Left common carotid artery plus branches (tissue), 1 donor: ENCODE measurements around a stretch of chr11.

- PRO-cap = no peak
Observed at GRCh38 chr11:69949306-69949812, 128.8 kb upstream of the ANO1 start.

GRCh38 chr11:69985580-69986738 is 92.2 kb upstream of the ANO1 start:
- PRO-cap = unidirectional peak, plus-strand start at chr11:69985722; bidirectional peak, plus-strand start at chr11:69986644, minus-strand start at chr11:69986511

DNA sequence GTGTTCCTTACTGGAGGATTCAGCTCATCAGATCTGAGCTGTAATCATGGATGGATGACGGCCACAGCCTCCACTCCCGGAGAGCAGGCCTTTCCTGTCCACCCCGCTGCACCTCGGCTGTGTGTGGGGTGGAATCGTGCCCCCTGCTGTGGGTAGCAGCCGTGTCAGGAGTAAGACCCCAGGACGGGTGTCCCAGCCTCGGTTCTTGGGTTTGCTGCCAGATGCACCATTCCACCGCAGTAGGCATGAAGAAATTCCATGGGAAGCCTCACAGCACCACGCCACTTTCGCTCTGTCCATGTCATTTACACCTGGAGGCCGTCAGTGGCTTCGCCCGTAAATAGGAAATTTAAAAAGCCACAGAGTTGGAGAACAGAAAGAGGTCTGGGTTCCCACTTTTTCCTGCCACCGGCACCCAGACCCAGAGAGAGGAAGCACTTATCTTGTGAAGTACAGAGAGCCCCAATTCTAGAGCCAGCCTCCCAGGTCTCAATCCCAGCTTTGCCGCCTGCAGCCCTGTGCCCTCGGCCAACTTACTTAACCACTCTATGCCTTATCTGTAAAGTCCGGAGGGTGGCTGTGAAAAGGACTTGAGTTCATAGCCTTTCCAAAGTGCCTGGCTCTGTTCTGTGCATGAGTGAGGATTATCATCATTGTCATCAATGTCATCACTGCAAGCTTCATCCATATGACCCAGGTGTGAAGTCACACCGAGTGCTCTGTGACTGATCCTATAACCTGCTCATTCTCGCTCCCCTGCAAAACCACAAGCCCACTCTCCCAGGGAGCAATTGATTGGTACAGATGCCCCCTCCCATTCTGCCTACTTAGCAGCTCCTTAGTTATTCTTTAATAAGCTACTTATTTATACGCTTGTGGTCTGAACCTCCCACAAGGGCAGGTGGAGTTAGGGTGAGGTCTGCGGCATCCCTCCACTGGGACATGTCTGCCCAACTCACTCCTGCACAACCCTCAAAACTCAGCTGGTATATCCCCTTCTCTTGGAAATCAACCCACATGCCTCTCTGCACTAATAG is 90.0 kb upstream of the ANO1 start:
- PRO-cap = no peak

- PRO-cap = no peak
Observed at GRCh38 chr11:69992829-69993312, 85.2 kb upstream of the ANO1 start.

DNA sequence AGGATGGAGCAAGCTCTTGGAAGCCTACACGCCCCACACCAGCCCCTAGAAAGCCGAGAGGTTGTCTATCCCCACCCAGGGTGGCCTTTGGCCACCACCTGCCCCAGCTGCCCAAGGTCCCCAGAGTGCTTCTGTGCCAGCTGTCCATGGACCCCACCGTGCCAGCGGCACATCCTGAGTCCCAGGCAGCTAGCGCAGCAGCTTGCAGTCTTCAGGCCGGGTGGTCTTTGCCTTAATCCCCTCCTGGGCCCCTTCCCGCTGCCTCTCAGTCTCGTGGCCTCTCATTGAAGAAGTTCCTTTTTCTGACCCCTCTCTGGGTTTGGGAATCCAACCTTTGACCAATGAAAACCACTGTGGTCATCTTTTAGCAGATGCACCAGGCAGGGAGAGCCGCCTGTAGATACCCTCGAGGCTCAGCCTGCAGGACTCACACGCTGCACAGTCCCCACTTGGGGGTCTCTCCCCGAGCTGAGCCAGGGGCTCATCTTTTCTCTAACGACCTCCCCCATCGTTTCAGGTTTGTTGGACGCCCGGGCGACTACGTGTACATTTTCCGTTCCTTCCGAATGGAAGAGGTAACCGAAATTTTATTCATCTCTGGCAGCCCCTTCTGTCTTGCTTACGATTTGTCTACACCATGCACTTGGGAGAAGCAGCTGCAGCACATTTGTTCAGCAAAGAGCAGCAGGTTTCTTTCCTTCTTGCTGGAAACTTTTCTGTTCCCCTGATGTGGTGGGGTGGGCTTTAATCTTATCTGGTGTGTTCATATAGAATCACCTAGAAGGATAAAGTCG is 40.1 kb upstream of the FADD start:
- PRO-cap = no peak

DNA sequence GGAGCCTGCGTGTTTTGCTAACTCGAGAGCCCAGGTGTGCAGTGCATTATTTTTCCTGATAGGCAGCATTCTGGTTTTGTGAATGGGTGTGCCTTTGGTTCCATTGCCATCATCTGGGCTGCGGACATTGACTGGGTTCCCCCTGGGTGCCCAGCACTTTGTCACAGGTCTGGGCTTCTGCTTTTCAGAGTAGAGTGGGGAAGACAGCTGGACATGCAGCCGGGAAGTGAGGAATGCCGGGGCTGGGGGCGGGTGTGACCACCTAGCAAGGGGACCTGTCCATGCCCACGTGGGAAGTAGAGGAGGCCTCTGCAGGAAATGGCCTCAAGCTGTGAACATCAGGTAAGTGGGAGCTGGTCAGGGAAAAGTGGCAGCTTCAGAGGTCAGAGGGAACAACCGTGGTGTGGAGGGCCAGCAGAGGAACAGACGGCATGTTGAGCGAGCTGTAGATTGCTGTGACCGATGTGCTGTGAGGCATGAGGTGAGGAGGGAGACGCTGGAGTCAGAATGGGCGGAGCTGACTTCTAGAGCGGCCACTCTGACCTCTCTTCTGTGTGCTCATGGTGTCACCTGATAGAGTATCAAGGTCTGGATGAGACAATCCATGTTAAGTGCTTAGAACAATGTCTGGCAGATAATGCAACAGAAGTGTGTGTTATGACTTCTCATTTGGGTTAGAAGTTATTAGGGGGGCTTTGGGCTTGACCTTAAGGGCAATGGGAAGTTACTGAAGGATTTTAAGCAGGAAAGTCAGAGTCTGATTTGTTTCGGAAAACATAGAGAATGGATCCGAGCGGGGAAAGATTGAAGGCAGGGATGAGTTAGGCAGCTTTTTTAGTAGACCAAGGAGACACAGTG is 42.4 kb downstream of the PPFIA1 start:
- PRO-cap = no peak

DNA sequence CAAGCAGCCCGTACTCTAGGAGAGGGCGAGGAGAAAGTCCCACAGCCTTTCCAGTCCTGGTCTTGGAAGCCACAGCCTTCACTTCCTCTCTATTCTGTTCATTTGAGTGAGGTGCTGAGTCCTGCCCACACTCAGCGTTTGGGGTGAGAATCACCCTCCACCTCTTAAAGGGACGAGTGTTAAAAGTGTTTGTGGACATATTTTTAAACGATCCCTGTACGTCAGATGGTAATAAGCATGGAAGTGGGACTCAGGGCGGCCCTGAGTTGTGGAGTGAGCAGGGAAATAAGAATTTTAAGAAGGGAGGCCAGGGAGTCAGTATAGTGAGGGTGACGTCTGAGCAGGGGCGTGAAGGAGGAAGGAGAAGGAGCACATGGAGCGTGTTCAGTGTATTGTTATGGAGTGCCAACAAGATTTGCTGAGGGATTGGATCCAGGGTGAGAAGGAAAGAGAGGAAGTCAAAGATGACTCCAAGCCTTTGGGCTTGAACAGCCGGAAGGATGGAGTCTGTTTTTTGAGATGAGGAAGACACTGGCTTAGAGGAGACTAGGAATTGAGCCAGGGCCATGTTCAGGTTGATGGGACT is 57.3 kb upstream of the CTTN start:
- PRO-cap = no peak

- PRO-cap = no peak
Observed at GRCh38 chr11:70409489-70410039, 11.2 kb downstream of the CTTN start.

GRCh38 chr11:70630673-70631824 is 232.7 kb downstream of the CTTN start:
- PRO-cap = no peak

DNA sequence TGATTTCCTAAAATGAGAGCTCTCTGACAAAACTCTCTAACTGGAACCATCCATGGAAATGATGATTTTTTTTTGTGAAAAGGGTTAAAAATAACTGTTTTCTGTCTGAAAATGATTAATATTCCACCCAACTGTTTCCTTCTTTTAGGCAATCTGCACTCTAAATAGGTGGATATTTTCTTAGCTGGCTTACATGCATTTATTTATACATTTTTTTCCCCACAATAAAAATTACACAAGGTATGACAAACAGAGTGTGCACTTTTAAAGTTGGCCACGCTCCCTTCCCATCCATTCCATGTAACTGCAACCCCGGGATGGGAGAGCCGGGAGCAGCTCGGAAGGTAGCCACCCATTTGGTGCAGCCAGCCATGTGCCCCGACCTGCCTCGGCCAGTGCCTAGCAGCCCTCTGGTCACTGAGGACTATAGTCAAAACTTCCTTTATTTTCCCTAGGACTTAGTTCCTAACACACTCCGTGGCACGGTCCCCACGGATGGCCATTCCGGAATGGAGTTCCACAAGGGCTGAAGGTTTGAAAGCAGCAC is 426.6 kb downstream of the SHANK2 start:
- PRO-cap = no peak

GRCh38 chr11:70908134-70908714 is 344.2 kb downstream of the SHANK2 start:
- PRO-cap = no peak

GRCh38 chr11:71240763-71241814 is 11.3 kb downstream of the SHANK2 start:
- PRO-cap = no peak

- PRO-cap = no peak
Observed at GRCh38 chr11:71251712-71252304, 569 bp downstream of the SHANK2 start.

- PRO-cap = no peak
Observed at GRCh38 chr11:71253137-71253826, 905 bp upstream of the SHANK2 start.

GRCh38 chr11:71451835-71452136 is 1.2 kb upstream of the NADSYN1 start:
- PRO-cap = no peak

DNA sequence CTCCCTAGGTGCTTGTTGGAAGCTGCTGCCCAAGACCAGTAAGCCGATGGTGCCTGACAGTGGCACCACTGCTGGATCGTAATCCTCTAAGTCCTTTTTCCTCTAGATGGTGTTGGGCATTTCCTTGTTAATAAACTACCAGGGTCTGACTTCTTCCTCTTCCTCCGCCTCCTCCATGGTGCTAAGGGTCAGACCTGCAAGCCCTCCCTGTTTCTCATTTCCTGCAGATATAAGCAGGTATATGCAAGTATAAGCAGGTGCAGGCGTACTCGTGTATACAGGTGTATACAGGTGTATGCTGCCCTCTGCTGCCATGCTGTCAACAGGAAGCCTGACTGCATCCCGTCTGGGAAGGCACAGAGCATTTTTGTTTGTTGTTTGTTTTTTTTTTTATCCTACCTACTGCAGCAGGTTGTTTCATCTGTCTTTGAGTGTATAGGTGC is 1.6 kb downstream of the NADSYN1 start:
- PRO-cap = no peak

GRCh38 chr11:71901092-71901713 is 22.9 kb downstream of the DEFB131B start:
- PRO-cap = no peak

DNA sequence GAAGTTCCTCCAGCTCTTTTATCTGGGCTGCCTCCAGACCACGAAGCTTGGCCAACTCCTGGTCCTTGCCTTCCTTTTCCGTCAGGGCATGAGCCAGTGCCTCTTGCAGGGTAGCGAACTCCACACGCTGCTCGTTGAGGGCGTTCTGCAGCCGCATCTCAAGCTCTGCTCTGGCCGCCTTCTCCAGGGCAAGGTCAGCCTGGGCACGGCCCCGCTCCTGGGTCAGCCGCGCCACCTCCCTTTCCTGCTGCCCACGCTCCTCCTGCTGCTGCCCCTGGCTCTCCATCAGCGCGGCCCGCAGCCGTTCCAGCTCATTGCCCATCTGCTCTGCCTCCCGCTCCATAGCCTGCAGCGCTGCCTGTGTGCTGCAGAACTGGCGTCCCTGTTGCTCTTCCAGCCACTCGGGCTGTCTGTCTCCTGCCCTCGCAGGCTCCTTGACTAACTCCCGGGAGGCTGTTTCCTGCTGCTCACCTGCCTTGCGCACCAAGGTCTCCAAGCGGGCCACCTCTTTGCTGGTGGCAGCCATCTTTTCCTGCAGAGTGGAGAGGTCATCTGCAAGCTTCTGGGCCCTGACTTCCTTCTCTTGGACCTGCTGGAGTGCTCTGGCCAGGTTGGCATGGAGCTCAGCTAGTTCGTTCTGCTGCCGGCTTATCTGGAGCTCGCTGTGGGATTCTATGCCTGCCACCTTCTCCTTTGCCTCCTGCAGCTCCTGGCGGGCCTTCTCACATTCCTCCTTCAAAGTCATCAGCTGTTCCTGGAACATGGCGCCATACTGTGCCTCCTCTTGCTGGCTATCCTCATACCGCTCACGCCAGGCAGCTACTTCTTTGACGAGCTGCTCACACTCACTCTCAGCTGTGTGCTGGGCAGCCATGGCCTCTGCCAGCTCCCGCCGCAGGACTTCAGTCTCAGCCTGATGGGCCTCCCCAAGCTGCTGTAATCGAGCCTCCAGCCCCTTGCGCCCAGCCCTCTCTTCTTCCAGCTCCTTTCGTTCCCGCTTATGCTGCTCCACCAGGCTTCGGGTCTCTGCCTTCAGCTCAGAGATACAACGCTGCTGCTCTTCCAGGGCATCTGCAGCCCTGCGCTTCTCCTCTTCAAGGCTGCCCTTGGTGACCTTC is 15.9 kb downstream of the IL18BP start:
- PRO-cap = no peak

GRCh38 chr11:72015371-72015837 is 16.7 kb downstream of the IL18BP start:
- PRO-cap = no peak

- PRO-cap = no peak
Observed at GRCh38 chr11:72015838-72016347, 17.2 kb downstream of the IL18BP start.